SEM (cell line): ENCODE results near the gene HOXA11.

GRCh38 chr7:26343360-26343859, 51.7 kb downstream of the SNX10 start:
- PRO-cap, result no peak

- PRO-cap, result no peak
Observed at GRCh38 chr7:26397355-26397805, 105.7 kb downstream of the SNX10 start.

DNA sequence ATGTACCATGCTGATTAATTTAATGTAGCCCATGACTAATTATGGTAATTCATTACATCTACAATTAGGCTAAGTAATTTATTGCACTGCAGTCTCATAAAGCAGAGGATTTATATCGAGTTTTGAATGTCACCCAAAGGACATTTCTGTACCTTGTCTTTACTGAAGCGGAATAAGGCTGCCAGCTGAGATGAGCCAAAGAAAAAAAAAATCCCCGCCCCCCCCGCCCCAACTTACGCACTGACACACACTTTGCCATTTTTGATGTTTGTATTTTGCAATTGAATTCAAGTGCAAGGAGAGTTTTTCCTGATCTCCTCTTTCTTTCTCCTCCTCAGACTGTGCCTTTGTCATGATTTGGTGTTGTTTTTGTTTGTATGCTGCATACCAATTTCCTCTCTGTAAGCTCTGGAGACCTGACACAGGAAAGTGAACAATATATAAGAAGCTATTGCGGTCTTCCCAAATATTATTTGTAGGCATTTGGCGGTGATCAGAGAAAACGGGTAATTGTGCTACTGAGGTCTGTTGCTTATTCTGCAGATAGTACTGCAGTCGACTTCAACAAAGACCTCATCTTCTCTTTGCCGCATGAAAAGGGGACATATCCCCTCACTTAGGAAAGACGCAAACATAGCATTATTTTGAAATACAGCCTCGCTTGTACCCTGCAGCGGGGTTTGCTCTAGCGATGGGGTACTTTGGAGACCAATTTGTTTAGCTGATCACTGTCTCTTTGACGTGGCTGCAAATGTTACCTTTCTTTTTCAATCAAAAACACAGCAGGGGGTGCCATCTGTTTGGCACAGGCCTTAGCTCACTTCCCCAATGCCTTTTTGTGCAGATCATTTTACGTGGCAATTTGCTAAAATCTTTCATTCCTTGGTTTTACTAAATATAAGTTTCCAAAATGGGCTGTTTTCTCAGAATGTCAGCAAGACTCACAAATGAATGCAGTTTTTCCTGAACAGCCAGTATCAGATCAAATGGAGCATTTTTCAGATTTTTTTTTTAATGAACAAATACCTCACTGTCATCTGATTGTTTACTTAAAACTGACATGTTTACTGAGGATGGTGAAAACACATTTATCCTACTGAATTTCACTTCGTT, 206.5 kb downstream of the SKAP2 start:
- PRO-cap, result no peak

DNA sequence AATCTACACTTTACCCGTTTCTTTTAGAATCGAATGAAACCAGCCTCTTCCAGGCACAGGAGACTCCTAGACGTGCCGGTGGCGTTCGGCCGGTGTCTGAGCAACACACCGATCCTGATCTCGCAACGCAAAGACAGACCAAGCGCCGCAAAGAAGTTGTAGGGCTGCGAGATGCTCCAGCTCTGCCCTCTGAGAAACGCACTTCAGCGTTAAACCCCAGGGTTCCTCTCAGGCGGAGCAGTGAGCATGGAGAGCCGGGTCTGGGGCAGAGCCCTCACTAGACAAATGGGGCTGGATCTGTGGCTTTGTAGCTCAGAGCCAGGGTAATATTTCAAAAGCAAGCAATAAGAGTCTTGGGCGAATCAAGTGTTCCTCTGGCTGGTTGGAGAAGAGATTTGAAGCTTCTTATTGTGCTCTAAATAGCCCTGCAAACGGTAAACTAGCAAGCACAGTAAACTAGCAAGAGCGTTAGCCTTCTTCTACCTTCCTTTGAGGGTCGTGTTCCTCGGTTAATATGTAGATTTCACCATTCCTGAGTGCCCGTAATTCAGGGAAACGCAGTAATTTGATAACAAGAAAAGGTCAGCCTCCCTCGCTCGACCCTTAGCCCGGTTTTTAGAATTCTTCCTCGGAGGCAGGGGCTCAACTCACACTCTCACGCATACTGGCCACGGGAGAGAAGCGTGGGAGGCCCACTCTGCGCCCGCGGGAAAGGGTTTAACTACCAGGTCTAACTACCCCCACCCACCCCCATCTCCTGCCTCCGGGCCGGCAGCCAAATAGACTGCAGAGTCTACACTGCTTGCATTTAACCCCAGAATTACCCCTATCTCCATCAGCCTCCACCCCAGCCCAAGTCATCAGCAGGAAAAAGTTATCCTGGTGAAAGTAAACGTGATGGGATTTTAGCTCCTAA, 6.7 kb downstream of the SKAP2 start:
- PRO-cap, result no peak

DNA sequence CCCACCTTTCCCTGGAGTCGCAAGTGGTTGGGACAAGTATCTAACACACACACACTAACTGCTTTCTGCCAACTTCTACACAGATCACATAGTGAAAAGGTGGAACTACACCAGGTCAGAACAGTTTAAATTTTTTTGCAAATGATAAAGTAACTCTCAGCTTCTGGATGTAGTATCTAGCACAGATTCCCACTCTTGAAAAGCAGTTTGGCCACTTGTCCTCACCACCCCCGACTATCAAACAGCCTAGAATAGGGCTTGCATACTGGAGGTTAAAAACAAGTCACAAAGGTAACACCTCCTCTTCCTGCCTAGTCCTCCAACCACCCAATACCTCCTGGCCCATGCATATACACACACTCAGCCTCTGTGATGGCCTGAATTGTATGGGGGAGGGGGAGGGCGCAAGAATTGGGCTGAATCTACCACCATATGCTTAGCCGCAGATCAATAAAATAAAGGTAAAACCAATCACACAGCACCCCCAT, 5.7 kb downstream of the SKAP2 start:
- PRO-cap, result no peak

DNA sequence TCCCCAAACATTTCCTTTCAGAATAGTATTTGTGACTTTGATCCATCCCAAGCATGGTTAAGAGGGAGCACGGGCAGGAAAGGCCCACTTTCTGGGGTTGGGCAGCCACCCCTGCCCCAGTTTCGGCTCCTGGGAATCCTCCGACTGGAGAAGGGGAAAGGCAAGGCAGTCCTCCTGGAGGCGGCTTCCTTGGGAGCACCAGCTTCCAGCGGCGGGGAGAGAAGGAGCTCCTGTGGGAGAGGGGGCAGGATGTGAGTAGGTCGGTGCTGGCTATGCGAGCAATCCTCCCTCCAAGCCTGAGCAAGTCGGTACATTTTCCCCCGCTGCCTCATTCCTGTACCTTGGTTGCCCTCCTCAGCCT, 2.1 kb upstream of the HOXA1 start:
- PRO-cap, result no peak

GRCh38 chr7:27113685-27114490, 11.4 kb upstream of the HOXA2 start:
- PRO-cap, result no peak

DNA sequence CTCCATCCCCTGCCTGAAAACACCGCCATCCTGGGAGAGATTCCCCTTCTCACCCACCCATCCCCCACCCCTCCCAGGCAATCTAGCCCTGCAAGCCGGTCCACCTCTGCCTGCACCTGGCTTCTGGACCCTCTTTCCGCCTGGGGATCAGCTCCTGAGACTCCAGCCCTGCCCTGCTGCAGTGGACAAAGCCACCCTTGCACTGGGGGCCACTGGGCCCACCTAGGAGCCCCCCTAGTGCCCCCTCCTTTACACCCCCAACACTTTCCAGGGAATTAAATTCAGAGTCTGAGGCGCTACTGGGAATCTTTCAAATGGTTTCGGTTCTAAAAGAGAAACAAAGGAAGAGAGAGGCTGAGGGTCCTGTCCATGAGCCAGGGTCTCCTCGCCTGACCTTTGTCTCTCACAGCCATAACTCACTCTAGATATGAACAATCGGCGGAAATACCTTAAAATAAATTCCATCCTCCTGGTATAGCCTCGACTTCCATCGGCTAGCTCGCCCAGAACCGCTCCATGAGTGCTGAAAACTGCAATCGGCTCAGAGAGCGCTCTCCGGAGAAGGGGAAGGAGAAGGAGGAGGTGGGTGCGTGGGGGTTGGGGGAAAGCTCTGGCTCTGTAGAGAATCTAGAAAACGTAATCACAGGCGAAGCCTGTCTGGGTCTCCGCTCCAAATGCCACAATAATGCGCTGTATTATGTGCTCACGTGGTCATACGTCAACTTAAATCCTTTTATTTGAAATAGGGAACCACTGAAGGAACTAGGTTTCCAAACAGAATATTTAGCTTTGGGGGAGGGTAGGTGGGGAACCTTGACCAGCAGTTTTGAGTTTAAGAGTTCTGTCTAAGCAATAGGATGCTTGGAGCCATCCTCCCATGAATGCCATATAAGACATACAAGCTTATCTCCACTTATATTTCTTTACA, 12.6 kb downstream of the HOXA4 start:
- PRO-cap, result no peak

- PRO-cap, result no peak
Observed at GRCh38 chr7:27129833-27130544, 568 bp downstream of the HOXA4 start.

- PRO-cap, result no peak
Observed at GRCh38 chr7:27144697-27145531, 1.4 kb upstream of the HOXA5 start.

DNA sequence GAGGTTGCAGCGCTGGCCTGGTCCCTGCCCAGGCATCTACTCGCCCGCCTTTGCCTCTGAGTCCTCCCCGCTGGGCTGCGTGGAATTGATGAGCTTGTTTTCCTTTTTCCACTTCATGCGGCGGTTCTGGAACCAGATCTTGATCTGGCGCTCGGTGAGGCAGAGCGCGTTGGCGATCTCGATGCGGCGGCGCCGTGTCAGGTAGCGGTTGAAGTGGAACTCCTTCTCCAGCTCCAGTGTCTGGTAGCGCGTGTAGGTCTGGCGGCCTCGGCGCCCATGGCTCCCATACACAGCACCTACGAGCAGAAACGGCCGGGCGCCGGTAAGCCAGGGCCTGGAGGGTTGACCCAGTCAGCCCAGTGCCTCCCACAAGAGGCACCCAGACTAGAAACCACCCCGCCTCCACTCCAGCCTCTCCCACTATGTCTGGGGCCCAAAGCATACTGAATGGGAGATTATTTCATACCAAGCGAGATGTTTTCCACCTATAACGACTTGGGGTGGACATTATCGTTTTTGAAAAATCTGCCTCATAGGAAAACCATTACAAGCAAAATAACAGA, 1.9 kb downstream of the HOXA6 start:
- PRO-cap, result no peak

DNA sequence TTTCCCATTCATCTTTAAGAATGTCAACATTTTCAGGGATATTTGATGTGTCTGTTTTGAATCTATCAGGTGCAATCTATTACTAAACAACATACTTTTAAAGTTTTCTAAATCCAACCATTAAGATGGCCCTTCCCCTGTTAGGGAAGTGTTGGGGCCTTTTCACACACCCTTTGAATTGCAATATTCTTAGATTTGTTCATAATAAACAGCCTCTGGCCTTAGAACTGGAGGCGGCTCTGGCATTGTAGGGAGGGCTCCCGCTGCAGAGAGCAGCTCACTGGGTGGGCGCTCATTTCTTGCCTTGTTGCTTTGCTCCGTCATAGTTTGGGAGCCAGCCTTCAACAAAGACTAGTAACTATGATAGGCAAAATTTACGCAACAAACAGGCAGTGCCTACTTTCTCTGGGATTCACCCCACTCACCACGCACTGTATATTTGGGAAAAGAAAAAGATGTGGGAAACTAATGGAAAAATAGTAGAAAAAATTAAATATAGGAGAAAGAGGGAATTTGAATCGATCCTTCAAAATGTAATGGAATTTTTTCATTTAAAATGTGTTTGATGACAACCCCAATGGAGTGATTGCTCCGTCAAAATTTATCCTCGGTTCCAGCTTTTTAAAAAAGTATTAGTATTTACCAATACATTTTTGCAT, 4.3 kb upstream of the HOXA10 start:
- PRO-cap, result no peak

DNA sequence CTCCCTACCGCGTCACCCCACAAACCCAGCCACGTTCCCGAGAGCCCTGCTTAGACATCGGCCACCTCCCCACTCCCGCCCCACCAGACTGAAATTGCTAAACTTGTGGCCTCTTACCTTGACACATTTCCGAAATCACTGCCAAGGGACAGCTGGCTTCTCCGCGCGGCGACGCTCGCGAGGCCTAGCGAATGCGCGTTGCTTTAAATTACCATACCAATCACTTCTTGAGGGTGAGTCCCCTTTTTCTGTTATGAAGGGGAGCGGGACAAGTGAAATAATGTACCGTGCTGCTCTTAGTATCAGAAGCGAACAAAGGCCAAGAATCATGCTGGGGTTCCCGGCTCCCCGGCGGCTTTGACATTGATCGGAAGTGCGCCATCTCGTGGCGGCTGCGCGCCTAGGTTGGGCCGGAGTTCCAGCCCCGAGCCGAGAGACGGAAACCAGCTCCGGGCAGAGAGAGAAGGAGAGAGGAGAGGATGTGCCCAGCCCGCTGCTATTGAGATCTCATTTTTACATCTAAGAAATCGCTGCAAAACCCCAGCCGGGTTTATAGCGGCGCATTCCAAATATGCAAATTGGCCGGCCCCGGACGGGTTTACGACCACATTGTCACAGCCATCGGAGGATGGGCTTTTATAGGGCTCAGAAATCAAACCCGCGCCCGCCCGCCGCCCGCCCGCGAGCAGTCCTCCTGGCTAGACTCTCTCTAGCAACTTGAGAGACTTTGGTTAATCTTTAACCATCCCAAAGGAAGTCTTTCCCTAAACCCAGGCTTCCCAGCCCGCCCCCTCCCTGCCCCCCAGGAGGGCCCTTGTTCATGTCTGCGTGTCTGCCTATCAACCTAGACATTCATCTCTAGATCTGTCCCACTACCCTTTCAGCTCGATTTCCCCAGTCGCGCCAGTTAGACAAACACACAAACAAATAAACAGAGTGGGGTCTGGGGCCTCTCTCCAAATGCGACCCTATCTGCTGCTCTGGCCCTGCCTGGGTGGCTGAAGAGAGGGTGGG, 5.2 kb downstream of the HOXA11 start:
- PRO-cap, result no peak

GRCh38 chr7:27185135-27186267, at the start of gene HOXA11:
Gene HOXA11 (minus strand): TSS chr7:27185232.
- PRO-cap, result no peak

GRCh38 chr7:27188143-27189203, 3.4 kb upstream of the HOXA11 start:
- PRO-cap, result unidirectional peak, minus-strand start at chr7:27188854

- PRO-cap, result no peak
Observed at GRCh38 chr7:27197353-27198209, 2.3 kb downstream of the HOXA13 start.

DNA sequence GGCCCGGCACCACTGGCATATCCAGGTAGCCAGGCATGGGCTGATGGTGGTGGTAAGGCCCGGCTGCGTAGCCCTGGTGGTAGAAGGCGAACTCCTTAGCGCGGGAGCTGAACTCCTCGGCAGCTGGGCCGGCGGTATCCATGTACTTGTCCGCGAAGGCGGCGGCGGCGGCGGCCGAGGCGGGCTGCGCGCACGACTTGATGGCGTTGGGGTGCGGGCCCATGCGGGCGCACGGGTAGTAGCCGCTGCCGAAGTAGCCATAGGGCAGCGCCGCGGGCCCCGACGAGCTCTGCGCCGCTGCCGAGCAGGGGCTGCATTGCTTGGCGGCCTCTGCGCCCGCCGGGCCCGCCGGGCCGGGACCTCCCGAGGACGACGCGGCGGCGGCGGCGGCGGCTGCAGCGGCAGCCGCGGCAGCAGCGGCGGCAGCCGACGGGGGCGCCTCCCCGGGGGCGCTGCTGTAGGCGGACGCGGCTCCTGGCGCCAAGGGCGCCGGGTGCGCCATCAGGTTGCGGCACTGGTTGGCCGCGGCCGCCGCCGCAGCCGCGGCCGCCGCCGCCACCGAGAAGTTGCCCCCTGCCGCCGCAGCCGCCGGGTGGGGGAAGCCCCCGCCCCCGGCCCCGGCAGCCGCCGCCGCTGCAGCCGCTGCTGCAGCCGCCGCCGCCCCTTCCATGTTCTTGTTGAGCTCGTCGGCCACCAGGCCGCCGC, 433 bp downstream of the HOXA13 start:
- PRO-cap, result no peak

- PRO-cap, result no peak
Observed at GRCh38 chr7:27242914-27243472, 391 bp downstream of the EVX1 start.

DNA sequence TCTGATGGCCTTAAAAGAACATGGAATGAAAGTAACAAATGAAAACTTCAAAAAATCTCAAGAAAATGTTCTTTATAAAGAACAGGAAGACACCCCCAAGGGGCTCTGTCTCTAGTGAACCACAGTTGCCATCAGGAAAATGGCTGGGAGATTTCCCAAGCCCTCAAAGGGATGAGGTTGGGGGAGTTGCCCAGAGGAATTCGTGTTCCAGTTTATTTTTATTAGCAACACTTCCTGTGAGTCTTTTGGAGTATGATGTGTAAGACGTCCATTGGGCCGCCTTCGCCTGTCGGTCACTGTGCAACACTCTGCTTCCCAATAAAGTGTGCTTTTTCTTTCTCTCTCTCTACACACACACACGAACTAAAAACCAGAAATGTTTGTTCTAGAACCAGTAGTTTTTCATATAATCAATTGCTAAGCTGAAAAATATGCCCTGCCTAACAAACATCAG, 199.8 kb downstream of the HIBADH start:
- PRO-cap, result no peak

DNA sequence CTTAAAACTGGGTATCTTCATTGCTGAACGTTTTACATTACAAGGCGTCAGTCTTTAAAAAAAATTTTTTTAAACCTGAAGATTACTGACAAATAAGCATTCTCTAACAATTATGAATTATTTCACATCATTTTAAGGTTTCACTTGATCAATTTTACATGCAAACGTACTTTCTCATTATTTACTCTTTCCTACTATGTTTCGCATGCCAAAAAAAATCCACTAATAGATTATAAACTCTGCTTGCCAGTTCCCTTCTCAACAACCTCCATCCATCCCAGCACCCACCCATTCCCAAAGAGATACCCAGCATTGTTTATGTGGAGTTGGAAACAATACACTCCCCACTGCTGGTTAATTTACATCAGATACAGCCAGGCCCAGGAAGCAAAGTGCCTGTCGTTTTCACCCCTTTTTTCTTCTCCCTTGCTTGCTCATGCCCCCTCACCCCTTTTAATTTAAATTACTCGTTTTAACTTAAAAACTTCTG, 60.0 kb downstream of the HIBADH start:
- PRO-cap, result no peak